ENCODE measurements around the gene POC1A.

- RRBS = no CpG with 5 or more reads among the region's 5 CpGs
Observed at GRCh38 chr3:52108218-52108482, 46.1 kb downstream of the POC1A start.

GRCh38 chr3:52154059-52154626, at the start of gene POC1A:
Gene POC1A (minus strand): TSS chr3:52154423.
- RRBS = no CpG with 5 or more reads among the region's 50 CpGs

DNA sequence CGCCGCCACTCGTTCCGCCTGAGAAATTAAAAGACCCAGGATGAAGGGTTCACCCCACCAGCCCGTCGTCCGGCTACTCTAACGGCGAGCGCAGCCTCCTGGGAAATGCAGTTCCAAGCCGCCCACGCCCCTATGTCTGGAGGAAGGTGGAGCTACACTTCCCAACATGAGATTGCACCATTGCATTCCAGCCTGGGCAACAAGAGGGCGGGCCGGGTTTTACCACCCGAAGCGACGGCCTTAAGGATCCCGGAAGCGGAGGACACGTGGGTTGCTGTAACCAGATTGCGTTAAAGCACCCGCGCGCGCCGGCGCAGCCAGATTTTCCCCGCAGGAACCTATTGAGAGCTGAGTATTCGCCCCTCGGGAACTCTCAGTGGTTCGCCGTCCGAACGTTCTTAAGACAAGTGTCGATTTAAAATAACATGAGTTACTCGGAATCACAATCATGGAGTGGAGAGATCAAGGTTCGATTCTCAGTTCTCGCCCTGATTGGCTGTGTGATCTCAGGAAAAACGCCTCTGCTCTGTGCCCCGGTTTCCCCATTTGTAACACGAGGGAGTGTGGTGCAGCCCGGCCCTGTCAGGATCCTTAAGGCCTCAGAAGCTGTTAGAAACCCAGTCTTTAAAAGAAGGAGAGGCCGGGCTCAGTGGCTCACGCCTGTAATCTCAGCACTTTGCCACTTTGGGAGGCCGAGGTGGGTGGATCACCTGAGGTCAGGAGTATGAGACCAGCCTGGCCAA, 575 bp upstream of the POC1A start:
- RRBS = 2% methylated on average over 10 of the region's 45 CpGs

DNA sequence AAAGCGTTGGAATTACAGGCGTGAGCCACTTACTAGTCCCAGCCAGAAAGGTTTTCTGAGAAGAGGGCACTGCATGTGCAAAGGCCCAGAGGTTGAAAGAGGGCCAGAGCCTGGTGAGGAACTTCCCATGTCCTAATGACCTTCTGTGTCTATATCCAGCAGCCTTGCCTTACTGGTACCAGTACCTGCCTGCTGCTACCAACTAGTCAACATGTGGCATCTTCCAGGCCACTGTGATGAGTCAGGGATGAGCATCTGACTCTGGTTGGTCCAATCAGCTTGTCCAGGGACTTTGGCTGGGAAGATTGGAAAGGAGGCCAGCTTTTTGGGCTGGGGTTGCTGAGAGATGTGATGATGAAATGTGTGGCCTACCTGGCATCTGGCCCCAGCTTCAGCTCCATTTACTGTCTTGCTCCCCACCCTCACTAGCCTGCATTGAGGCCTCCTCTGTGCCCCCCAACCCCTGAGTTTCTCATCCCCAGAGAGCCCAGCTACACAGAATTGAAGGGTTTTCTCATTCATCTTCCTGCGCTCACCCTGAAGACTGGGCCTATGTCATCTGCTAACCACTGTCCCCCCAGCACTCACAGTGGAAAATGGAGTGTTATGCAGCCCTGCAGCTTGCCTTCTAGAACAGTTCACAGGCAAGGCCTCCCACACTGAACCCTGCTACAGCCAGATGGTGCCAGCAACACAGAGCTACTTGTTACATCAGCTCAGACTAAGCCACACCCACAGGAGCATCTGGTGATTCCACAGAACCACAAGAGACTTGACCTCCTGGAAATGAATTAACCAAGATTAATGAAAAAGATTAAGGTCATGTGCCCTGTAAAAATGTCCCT, 1.3 kb upstream of the TWF2 start:
- RRBS = no CpG with 5 or more reads among the region's 3 CpGs

DNA sequence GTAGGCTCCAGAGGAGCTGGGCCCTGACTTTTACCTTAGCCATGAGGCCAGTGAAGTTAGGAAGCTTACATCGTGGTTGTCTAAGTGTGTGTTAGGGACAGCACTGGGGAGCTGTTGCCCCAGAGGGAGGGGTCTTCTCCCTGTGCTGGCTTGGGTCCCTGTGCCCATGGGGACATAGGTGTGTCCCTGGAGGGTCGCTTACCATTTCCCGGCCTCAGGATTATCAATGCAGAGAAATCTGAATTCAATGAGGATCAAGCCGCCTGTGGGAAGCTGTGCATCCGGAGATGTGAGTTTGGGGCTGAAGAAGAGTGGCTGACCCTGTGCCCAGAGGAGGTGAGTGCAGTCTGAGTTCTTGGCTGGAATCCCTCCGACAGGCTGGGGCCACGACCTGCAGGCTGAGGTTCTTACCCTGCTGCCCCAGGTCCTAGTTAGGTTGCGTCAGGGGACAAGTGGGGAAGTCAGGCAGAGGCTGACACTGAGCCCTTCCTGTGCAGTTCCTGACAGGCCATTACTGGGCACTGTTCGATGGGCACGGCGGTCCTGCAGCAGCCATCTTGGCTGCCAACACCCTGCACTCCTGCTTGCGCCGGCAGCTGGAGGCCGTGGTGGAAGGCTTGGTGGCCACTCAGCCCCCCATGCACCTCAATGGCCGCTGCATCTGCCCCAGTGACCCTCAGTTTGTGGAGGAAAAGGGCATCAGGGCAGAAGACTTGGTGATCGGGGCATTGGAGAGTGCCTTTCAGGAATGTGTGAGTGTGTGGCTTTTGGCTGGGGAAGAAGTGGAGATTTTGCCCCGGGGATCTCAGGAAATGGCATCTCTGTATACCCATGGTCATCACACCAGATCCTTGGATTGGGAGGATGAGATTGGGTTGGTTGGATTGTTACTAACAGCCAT, 1.2 kb downstream of the PPM1M start:
- RRBS = 47% methylated on average over 3 of the region's 17 CpGs

DNA sequence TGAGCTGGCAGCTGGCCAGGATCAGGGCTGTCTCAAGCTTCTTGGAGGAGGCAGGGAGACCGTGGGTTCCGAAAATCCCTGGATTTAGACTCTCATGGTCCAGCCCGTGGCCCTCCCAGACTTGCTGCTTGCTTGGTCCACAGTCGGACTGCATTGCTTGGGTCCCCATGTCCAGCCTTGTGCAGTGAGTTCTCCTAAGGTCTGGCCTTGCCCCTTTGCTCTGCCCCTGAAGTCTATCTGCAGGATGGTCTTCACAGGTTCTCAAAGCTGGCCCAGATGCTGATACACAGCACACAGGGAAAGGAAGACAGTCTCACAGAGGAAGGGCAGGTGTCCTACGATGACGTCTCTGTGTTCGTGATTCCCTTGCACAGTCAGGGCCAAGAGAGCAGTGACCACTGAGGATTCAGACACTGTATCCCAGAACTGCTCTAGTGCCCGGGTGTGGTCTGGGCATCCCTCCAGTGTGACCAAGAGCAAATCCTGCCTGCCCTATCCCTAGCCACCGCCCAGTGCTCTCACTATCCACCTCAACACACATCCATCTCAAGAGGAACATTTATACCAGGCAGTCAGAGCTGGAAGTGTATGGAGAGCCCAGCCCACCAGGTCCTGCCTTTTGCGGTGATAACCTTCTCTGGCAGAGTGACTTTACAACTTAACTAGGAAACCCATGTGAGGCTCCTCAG, 4.0 kb downstream of the PPM1M start:
- RRBS = no CpG with 5 or more reads among the region's 10 CpGs

DNA sequence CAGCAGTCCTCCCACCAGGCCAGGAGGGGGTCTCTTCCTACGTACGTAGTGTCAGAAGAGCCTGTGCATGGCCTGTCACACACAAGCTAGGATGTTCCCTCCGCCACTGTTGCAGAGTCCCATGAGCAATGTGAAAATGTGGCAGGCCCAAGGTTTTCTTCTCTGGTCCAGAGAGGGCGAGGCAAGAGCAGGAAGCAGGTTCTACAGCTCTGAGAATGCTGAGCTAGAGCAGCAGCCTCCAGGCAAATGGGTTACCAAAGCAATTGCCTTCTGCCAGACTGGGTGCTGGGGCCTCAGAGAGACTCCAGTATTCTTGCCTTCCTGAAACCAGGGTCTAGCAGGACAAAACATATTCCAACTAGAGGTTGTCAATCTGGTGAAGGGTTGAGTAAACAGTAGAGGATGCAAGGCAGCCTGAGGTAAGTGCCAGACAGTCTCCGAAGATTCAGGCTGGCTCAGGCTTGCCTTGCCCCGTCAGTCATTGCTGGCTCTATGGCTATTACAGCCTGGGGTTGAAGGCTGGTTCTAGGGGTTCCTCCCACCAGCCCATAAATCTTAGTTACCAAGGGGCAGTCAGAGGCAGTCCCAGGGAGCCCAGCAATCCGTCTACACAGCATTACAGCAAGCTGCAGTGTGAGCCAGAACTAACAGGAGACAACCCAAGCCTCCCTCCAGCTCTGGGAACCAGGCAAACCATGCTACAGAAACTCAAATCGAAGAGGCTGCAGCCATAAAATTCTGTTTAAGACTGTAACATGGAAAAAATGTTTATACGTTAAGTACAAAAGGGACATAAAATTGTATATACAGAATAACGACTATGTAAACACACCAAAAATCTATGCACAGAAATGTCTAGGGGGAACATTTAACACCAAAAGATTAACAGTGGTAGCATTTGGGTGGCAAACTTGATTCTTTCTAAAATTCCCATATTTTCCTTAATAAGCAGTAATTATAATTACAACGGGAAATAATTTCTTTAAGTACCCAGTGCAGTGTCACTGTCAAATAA, 8.4 kb downstream of the PPM1M start:
- RRBS = no CpG with 5 or more reads among the region's 11 CpGs

GRCh38 chr3:52256766-52257160, 11.2 kb downstream of the PPM1M start:
- RRBS = no CpG with 5 or more reads among the region's 6 CpGs

- RRBS = no CpG with 5 or more reads among the region's 11 CpGs
Observed at GRCh38 chr3:52305455-52306547, 10.3 kb upstream of the DNAH1 start.

DNA sequence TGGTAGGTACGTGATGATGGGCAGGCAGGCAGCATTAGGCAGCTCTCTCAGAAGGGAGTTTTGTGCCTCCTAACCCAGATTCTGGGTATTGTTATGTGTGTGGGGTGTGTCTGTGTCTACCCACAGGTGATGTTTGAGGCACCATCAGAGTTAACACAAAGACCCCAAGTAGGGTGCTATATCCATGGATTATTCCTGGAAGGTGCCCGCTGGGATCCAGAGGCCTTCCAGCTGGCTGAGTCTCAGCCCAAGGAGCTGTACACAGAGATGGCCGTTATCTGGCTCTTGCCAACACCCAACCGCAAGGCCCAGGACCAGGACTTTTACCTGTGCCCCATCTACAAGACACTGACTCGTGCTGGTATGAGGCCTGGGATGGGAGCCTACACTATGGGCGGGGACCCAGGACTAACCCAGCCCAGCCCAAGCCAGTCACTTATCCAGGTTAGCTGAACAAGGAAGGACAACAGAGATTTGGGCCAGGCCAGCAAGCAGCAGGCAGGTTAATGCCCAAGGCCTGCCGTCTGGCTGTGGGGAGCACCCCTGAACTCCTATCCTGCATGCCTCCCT, 10.3 kb downstream of the BAP1 start:
- RRBS = no CpG with 5 or more reads among the region's 7 CpGs

DNA sequence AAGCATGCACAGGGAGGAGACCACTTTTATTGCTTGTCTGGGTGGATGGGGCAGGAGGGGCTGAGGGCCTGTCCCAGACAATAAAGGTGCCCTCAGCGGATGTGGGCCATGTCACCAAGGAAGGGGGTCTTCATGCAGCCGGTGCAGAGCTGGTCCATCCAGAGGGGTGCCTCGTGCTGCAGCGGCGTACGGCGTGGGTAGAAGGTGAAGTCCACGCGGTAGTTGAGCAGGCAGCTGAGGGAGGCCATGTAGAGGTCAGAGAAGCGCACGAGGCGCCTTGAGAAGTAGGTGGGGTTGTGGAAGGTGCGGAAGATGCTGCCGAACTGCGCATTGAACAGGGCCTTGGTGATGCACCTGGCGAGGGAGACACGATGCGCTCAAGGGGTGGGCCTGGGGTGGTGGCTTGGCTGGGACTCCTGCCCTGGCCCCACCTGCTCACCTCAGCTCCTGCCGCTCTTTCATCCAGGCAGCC, 9.2 kb downstream of the NT5DC2 start:
- RRBS = no CpG with 5 or more reads among the region's 19 CpGs

- RRBS = no CpG with 5 or more reads among the region's 10 CpGs
Observed at GRCh38 chr3:52529684-52530630, 3.7 kb downstream of the NT5DC2 start.

GRCh38 chr3:52532393-52533054, 1.1 kb downstream of the NT5DC2 start:
- RRBS = 12% methylated on average over 3 of the region's 17 CpGs

DNA sequence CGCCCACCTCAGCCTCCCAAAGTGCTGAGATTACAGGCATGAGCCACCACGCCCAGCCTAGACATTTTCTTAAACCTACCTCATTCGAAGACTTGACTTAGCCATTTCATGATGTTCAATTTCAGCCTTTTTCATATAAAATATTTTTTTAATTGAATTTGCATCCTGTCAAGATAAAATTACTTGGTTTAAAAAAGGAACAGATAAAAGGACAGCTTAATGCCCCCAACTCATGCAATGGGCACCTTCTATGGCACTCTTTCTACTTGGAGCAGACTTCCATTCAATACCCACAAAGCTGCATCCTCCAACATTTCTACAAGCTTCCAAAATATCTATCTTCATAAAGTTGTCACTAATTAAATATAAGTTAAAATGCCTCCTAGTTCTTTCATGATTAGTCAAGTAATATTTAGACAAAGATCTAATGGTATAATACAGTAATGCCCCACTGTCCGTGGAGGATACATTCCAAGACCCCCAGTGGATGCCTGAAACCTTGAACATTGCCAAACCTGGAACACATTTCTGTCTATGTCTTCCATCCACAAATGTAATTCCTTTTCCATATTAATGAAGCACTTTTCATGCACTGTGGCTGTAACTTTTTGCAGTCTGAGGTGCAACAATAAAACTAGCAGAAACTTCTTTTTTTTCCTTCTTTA, 41.1 kb upstream of the GNL3 start:
- RRBS = no CpG with 5 or more reads among the region's 4 CpGs

GRCh38 chr3:52813181-52813763, 17.2 kb downstream of the ITIH4 start:
- RRBS = no CpG with 5 or more reads among the region's 9 CpGs

DNA sequence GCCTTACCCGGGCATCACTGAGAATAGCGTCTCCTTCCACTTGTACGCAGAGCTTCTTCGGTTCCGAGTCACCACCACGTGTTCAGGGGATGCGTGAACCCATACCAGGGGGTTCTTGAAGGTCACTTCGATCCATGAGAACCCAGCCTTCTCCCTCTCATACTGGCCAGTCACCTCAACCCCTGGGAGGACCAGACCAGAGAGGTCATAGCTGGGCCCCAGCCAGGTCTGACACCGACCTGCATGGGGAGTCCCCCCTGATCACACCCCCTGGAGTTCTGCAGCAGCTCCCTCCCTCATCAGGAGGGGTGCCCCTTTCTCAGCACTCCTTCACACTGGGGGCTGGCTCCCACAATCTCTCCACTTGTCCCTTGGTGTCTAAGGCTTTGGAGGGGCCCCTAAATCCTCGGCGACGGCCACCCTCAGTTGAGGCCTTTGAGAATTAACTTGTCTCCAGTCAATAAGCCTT, 13.6 kb downstream of the ITIH4 start:
- RRBS = no CpG with 5 or more reads among the region's 12 CpGs

DNA sequence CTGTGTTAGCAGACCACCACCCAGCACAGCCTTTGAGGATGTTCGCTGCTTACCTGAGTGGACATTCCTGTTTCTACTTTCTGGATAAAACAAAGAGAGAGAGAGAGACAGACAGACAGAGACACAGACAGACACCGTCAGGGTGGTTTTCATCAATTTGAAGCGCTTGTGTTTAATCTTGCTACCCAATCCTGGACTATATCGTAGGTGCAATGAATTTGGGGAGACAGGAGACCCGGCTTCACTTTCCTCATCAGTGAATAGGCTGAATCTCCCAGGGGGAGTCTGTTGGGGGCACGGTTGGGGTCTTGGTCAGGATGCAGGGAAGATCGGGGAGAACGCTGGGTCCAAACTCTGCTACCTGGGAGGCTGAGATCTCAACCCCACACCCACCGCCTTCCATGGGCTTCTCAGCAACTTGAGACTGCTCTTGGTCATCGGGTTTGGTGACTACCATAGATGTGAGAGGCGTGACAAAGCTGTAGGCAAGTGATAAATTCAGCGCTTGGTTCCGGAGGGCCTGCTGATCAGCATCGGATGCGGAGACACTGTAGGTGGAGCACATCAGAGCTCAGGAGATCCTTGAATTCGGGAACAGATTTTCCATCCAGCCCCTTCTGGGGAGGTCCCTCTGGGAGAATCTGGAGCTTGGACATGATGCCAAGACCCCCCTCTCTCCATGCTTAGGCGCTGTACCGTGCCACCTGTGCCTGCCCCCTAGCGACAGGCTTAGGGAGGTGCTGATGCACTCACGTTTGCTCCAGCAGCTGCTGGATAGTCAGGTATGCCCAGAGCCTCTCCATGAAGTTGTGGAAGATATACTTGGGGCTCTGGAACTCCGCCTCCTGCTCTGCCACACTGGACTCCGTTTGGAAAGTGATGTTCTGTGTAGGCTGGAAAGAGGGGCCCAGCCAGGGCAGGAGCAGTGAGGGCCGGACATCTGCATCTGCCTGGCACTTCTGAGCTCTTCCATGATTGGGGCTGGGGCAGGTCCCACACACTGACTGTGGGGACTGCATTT, 9.9 kb downstream of the ITIH4 start:
- RRBS = no CpG with 5 or more reads among the region's 23 CpGs

DNA sequence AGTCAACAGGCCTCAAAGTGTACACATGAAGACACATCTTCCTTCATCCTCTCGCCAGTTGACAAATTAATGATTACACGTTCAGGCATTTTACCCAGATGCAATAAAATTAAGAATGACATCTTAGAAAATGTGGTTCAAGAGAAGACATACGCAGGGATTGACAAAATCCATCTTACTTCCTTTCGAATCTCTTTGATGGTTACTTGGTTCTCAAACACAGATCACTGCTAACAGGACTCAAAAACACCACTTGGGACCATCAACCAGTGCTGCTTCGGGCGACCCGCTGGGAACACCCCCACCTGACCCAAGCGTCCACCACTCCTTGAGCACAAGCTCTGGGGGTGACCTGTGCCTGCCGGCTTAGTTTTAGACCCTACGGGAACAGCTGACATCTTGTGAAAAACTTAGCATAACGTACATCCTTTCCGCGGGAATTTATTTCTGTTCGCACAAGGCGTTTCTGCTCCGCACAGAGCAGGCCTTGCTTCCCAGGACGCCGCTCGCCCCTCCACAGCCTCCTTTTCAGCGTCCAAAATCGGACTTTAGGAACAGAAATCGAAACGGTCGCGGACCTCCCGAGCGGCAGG, 1.3 kb downstream of the SFMBT1 start:
- RRBS = no CpG with 5 or more reads among the region's 27 CpGs

GRCh38 chr3:53156284-53156873, 4.6 kb upstream of the PRKCD start:
- RRBS = 4% methylated on average over 9 of the region's 37 CpGs

DNA sequence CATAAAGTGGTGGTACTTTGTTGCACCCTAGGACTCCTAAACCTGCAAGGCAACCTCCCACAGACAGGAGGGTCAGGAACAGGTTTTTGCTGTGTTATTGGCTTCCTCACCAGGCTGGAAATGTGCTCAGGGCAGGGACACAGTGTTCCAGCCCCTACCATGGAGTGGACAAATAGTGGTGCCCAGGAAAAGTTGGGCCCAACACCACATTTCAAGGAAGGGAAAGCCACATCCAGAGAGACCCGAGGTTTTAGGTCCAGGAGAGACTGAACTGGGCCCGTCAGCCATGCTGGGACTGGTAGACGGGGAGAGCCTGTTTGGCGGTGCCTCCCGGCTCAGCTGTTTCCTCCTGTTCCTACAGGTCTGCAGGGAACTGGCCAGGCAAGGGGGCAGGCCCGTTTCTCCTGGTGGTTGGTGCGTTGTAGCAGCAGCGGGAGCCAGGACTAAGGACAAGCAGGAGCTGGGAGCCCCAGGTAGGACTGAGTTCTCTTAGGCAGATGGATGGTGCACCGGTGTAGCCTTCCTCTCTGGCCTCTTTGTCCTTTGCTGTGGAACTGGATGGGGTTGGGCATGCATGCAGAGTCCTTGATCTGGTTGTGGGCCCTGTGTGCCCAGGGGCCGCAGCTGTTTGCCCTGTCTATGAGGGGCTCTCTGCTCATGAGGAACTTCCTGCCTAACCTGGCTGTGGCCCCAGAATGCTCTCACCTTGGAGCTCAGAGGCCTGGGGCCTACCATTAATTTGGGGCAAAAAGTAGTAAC, 3.9 kb downstream of the PRKCD start:
- RRBS = no CpG with 5 or more reads among the region's 10 CpGs

Measured in epithelial cell of esophagus (primary cell).